ENCODE results near the genes CCL27 and PHF24.

GRCh38 chr9:34571196-34571584 lies 18.3 kb downstream of the CNTFR start:
- PRO-cap = no peak

- PRO-cap = no peak
These were observed 1.7 kb upstream of the GALT start for GRCh38 chr9:34644691-34645205.

DNA sequence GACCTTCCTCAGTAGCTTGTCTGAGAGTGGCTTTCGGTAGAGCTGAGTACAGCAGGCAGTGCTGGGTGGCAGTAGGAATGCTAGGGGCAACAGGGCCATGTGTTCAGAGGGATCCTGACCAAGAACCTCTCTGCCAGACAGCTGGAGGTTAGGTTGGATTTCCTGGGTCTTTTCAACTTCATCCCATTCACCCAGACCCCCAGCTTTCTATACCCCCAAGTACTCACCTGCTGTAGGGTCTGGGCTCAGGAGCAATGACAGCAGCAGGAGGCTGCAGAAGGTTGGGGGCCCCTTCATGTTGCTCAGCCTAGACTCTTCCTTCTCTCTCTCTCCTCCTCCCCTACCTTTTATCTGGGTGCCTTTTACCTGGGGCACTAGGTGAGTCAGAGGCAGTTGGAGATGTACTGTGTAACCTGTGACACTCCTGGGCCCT lies at the start of gene CCL27:
Gene CCL27, minus strand, starts transcription at position 321 of the 433 bp plus-strand sequence.
- PRO-cap = no peak

GRCh38 chr9:34664866-34665450 lies 887 bp downstream of the ENSG00000187186 start:
- PRO-cap = bidirectional peak, plus-strand start at chr9:34665611, minus-strand start at chr9:34665341

DNA sequence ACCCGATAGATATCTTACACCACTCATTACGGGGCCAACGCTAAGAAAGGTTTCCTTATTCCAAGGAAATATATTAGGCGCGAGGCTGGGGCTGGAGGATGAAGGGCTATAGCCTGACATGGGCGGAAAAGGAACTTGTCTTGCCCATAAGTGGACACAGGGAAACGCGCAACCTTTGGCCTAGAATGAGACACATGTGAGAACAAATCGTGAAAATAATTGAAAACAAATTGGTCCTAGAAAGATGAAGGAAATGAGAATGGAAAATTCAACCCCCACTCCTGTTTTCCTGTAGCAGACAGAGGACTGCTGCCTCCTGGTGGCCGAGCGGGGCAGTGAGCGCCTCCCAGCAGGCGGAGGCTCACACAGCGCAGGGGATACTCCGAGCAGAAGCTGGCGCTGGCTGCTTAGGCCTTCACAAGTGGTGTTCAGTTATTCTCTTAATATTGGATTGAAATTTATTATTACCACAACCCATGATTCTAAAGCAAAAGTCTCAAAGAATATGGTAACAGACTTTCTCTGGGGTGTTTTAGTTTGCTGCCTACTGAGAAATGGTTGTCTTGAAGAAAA lies 7.9 kb downstream of the CCL21 start:
- PRO-cap = no peak

DNA sequence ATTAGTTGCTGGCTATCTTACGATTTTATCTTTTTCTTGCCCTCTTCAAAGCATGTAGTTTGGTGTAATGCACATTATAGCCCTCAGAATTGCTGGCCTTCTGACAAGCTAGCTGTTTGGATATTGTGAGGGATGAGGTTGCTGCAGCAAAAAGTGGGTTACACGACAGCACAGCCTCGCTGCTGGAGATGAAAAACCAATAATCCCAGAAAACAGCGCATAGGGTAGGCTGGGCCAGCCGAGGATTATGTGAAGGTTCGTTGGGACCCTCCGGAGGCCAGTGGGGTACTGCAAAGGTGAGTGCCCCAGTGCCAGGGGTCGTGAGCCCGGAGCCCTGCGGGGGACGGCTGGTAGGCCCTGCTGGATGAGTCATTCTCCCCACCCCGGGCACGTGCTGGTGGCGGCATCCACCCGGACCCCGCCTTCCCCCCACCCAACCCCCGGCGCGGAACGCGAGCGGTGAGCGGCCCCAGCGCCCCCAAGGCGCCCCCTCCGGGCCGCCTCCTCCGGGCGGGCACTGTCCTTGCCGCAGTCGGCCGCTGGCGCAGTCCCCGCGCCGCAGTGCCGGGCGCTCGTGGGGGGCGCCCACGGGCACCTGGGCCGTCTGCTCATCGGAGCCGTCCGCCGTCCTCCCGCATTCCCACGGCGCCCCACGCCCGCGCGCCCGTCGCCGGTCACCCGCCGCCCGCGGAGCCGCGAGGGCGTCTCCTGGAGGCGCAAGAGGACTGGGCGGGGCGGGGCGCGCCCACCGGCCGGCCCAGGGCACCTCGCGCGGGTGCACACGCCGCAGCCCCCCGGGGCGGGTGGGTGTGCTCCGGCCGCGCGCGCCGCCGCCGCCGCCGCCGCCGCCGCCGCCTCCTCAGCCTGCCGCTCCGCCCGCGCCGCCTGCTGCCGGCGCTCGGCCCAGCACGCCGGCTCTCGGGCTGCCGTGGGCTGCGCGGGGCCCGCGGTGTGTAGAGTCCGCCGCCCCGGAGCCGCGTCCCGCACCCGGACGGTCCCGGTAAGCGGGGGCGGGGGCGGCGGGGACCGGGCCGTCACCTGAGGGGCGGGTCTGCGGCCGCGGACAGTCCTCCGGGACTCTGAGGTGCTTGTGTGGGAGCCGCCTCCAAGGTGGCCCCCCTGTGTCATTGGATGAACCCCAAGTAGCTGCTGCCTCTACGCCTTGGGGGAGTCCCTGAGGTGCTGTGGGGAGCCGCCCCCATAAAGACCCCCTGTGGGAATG lies at the start of gene PHF24:
Gene PHF24, plus strand, starts transcription at position 884 of the 1,222 bp plus-strand sequence.
- PRO-cap = no peak

- PRO-cap = bidirectional peak, plus-strand start at chr9:34993758, minus-strand start at chr9:34993641; bidirectional peak, plus-strand start at chr9:34994196, minus-strand start at chr9:34993924
These were observed 4.2 kb downstream of the DNAJB5 start for GRCh38 chr9:34993537-34994334.

- PRO-cap = no peak
These were observed 2.4 kb downstream of the C9orf131 start for GRCh38 chr9:35044496-35044821.

DNA sequence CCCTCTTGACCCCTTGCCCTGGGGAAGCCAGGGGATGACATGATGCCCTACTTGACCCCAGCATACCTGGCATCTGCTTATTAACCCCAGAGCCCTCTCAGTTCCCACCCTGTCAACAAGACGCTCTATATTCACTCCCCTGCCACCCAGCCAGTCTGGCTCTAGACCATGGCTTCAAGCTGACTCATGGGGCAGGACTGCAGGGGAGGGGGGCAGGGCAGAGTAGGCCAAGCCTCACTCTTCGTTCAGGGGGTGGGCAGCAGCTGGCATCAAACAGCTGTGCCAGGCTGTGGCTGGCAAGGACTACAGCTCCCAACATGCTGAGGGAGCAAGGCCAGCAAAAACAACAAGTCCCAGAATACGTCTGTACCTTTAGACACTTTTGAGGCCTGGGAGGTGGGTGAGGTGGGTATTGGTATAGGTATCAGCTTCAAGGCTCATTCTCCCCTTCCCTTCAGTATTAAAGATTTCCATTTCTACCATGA lies 5.3 kb downstream of the ATOSB start:
- PRO-cap = no peak

DNA sequence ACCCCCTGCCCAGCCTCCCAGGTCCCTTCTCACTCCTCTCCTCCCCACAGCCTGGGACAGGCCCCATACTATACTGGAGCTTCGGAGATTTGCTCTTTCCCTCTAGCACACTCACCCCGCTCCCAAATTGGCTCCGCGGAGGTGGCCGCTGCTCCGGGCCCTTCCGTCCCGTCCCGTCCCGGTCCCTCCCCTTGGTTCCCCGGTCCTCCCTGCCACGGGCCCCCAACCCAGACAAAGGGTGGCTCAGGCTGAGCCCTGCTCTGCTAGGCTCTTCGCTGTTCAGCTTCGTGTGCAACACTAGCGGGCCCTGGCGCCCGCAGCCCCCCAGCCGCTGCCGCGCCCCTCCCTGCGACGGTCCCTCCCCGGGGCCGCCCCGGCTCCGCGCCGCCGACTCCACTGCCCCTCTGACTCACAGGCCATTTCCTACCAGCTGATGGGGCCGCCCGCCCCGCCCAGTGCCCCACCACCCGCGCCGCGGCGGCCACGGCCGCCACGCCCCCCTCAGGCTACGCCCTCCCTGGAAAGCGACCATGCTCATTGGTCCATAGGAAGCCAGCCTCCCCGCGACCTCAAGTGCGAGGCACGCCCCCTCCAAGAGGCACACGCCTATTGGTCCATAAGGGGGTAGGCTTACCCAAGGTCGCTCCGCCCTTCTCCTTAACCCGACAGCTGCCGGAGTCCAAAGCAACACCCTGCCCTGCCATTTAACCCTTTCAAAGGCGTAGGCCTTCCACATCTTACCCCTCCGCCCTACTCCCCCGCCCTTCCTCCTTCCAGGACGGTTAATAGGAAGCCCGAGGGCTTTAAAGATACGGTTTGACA lies 4.3 kb downstream of the ATOSB start:
- PRO-cap = unidirectional peak, minus-strand start at position 281 of the sequence; bidirectional peak, plus-strand start at position 660 of the sequence, minus-strand start at position 398 of the sequence

- PRO-cap = bidirectional peak, plus-strand start at chr9:35162593, minus-strand start at chr9:35162291
These were observed 636 bp downstream of the UNC13B start for GRCh38 chr9:35162424-35162865.

DNA sequence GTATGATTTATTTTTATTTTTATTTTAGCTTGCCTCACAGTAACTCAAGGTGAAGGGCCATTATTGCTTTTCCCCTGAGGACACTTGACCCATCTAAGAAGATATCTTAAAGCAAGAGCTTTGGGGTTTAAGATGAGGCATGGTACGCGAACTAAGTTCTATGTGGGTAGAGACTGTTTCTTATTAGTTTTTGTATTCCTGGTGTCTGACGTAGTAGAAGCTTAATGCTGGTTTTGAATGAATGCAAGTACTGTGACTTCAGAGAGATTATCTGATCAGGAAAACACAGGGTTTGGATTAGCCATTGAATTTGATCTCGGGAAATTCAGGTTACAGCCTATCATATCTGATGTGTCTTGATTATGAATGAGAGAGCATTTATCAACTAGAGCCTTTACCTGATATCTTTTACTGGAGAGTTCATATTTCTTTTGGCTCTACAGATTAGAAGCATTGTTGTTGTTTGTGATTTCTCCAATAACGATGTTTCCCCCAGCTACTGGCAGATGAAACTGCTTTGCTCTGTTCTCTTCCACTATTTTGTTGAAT lies 1.1 kb downstream of the UNC13B start:
- PRO-cap = no peak

- PRO-cap = no peak
These were observed 13.4 kb downstream of the UNC13B start for GRCh38 chr9:35175118-35175678.

- PRO-cap = no peak
These were observed 24.6 kb downstream of the UNC13B start for GRCh38 chr9:35186255-35186907.

DNA sequence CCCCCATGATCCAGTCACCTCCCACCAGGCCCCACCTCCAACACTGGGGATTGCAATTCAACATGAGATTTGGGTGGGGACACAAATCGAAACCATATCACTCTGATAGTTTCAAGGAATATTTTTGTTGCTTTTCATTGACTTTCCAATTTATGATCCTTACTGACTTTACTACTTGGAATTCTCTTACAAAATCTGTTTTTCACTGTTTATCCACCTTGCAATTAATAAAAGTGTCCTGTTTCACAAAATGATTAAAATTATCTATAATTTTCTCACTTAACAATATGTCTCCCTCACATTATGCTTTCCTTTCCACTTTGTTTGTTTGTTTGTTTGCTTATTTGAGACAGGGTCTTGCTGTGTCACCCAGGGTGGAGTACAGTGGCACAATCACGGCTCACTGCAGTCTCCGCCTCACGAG lies 46.9 kb downstream of the UNC13B start:
- PRO-cap = no peak

- PRO-cap = no peak
These were observed 96.8 kb upstream of the RUSC2 start for GRCh38 chr9:35392992-35393630.

DNA sequence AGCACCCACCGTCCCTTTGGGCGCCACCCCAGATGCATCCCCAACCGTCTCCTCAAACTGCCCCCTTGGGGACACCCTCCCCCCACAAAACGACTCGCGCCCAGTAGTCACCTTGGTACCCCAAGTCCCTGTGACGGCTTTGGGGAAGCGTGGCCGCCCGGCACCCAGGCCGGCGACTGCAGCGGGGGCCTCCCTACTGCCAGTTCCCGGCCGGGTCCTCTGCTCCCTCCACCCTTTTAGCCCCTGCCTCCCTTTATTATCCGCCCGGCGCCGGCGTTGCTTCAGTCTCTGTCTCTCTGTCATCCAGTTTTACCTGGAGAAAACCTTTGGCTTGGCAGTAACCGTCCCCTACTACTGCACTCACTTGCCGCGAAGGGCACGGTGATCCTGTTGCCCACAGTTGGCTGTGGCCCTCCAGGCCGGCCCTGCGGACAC lies 534 bp downstream of the RUSC2 start:
- PRO-cap = no peak

DNA sequence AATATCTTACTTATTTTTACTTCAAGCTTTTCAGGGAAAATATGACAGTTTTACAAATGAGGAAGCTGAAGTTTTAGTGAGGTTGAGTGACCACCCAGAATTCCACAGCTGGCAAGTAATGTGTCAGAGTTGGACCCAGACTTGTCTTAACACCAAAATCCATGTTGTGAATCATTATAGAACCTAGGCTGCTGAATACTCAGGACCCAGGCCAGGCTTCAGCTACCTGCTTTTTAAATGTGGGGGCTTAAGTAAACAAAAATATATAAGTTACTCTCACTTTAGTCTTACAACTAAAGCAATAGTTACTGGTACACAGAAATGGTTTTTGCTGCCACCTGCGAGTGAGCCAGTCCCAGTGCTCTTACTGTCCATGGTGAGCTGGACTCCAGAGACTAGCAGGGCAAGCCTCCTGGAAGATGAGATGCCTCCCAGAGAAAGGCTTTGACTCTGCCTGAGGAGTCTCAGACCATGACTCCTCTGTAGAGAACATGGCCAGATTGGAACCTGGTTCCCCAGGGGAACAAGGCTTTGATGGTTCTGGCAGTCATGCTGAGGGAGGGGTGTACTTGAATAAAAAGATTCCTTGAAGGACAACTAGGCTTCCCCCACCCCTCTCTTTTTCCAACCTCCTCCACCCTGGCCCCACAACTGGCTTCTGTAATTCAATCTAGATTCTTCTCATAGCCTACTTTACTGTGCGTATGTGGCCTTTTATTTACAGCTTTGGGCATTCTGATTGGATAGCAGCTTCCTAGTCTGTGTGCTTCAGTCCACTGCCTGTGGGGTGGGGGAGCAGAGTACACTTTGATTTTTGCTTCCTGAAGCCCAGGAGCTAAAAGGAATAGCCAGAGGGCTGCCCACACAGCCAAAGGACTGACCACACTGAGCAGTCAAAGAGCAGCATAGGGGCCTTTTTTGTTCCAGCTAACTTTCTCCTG lies 30.2 kb downstream of the RUSC2 start:
- PRO-cap = no peak

- PRO-cap = no peak
These were observed 36.6 kb downstream of the RUSC2 start for GRCh38 chr9:35526559-35526859.

DNA sequence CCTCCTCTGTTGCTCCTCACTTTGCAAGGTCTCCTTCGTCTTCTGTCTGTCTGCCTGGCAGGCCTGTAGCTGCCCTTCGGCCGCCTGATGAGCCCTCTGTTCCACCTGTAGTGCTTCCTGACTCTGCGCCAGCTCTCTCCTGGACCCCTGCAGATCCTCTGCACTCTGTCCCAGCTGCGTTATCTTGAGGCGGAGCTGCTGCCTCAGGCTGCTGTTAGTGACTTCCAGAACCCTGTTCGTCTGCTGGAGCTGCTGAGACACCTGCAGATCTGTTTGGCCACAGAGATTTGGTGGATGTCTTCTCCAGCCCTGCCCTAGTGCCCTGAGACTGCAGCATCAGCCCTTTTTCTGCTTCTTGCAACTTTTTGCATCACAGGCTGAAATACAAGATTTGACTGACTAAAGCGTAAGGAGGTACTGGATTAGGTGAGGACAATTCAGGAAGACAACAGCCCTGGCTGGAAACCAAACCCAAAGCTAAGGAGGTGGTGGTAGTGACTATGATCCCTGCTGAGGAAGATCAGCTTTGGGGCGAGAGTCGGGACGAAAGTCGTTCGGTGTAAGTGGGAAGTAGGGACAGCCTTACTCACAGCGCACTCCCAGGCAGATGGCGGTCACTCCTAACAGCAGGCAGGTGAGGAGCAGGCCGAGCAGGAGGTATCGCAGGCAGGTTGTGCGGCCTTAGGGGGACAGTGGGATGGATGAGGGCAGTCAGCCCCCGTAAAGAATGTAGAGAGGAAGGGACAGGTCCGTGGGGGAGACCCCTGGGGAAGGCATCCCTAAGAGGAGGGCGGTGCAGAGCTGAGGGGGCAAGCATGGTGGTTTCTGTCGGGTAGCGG lies 2.0 kb downstream of the CD72 start:
- PRO-cap = no peak

All from trachea (tissue), 1 donor.